Natural killer cell (primary cell): ENCODE results near the genes AKR1B15 and NUP205.

DNA sequence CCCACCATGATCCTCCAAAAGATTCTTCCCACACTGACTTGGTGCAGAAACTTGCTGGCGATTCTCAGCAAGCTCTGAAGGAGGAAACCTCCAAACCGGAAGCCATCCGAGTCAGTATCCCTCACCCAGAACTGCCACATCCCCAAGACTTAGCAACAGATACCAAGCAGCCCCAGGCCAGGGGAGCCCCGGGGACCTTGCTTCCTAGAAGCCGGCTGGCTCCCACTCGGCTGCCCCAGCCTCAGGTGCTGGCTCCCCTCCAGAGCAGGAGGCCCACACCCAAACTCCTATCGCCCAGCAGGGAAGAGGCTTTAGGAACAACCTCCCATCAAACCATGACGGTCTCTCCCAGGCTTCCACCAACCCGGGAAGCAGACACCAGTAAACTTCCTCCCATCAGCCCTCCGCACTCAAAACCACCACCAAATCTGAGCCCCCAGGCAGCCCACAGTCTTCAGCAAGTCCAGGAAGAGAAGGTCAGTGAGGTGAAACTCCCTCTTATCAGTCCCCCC is 82.2 kb downstream of the LRGUK start:
- PRO-cap: no peak

DNA sequence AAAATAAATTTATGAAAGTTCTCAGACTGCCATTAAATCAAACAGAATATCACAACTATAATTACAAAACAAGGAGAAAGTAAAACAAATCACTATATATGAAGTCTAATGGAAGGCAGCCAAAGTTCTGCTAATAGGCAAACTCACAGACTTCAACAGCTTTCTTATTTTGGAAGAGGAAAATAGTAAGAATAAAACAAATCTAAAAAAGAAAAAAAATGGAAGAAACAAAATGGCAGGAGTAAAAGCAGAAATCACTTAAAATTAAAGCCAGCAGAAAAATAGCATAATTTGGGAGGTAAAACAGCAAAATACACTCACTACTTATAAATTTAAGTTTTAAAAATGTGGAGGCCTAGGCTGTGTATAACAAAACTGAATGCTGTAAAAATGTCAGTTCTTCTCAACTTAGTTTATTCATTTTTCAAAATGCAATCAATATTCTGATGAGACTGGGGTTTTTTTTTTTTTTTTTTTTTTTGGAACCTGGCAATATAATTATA is 69.5 kb downstream of the AKR1B1 start:
- PRO-cap: no peak

- PRO-cap: no peak
These were observed 4.7 kb downstream of the AKR1B10 start for GRCh38 chr7:134531748-134532702.

DNA sequence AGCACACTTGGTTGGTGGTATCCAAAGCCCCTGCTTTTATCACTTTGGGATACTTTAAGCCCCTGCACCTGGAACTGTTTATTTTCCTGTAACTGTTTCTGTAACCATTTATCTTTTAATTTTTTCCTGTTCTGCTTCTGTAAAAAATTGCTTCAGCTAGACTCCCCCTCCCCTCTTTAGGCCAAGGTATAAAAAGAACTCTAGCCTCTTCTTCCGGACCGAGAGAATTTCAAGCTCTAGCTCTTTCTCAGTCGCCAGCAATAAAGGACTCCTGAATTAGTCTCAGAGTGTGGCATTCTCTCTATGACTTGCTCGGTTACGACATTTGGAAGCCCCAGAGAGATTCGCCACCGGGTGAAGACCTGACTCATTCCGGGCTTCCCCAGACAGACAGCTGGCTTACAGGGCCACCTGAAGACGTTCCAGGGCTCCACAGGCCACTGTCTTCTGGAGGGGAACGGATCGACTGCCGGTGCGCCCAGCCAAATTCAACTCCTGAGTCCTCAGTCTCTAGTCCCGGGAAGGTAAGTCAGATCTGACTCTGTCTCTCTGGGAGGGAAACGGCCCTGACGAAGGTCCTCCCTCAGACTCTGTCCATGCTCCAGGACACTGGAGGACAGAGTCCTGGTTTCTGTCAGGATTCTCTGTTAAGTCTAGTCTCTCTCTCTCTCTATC is at the start of gene AKR1B15:
Gene AKR1B15, plus strand, starts transcription at position 385 of the 675 bp plus-strand sequence.
- PRO-cap: no peak

DNA sequence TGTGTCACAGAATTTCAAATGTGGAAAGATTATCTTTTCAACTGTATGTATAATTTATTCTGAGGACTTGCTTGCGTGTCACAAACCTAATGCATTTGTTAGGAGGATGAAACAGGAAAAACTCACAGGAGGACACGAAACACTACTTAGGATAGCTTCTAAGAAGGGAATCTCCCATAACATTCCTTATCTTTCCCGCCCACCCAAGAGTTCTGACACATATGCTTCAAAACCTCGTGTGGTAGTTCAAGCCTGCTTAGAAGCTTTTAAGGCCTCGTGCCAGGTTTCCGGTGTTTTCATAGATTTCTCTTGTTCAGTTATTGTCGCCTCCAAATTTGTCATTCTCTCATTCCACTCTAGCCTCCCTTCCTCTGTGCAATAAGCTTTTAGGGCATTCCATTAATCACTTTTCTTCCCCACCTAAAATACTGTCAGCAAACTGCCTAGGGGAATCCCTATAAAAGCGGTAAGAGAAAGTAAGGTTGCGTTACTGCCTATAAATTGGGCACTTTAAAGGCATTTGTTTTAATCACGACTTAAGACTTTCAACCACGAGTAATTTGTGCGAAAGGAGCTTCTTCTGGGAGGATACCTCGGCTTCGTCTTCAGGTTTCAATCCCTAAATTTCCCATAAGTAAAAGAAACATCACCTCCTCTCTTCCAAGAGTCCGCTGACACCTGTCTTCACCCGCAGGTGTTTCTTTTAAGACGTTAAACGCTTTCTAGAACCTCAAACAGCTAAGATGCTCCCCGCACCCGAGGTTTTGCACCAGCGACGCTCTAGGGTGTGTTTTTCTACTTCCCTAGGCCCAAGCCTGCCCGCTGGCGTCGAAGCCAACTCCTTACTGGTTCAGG is 628 bp upstream of the BPGM start:
- PRO-cap: unidirectional peak, plus-strand start at position 349 of the sequence; bidirectional peak, plus-strand start outside the sequence, minus-strand start at position 777 of the sequence

- PRO-cap: no peak
These were observed 45.4 kb downstream of the BPGM start for GRCh38 chr7:134691920-134692506.

DNA sequence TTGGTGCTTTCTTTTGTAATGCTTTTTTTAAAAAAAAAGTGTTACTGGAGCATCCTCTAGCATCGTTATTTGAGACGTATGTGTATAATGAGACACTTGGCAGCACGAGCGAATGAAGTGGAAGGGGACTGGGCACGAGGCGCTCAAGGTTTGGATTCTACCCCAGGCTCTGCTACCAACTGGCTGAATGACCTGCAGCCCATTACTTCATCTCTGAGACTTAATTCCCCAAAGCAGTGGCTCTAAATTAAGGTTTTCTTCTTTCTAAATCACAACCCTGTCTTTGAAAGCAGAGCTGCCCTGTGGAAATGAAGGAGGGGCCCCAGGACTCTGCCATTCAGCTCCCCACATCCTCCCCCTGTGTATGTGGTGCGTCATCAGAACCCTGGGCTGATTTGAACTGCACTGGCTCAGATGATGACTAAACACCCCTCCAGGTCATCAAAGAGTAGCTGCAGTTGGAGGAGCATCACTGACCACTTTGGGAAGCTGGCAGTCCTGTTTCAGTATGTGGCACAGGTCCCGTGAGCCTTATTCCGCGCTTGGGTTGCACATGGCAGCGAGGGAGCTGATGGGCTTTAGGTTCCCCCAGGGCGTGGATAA is 46.6 kb downstream of the BPGM start:
- PRO-cap: no peak

DNA sequence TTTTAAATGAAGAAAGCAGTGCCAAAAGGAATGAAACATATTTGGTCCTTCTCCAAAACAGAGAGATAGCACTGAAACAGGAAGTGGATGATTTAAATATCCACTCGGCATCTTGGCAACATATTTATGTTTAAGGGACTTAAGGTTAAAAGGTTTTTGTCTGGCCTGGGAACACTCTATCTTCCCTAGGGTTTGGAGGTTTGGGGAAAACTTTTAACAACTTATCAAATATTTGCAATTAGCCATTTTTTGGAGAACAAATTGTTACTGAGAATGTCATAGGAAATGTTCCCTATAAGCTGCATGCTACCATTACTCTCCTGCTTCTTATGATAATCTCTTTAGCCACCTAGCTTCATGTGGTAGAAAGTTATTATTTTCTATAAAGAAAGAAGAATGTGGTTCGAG is 32.5 kb downstream of the CALD1 start:
- PRO-cap: no peak

DNA sequence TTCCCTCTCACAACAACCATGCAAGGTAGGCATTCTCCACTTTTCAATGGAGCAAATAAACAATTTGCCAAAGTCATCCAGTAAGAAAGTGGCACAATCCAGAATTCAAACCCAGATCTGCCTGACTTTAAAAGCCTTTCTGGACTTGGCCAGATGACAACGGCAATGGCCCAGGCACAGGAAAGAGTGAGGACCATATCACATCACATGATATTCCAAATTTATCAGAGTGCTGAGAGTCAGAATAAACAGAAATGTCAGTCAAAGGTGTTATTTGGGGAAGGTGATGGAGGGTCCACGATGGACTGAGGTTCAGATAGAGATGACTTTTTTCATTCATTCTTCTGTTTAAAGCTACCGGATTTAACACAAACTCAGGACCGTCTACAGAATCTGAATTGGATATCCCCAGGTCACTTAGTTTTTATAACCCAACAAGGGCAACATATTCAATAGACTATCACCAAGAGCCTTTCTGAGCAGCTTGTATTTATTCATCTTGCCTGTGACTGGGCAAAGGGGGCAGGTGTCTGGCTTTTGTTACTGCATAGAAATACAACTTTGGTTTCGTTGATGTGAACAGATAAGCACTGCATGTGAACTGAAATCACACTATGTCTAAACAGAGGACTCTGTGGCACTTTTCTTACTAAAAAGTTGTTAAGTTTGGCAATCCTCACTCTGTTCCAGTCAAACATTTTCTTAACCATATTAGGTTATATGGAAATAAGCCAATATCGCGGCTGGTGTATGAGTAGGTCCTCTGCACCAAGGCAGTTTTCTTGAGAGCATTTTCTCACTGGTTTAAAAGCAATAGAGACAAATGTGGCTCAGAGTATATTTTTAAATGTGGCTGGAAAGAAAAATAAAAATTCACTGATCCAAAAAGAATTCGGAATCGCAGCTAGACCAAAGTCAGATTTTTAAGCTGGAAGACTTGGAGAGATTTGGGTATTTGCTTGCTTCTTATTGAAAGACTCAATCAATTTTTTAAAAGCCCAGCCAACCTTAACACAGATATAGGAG is 48.3 kb downstream of the CALD1 start:
- PRO-cap: no peak

GRCh38 chr7:134828484-134828939 is 49.1 kb downstream of the CALD1 start:
- PRO-cap: no peak

DNA sequence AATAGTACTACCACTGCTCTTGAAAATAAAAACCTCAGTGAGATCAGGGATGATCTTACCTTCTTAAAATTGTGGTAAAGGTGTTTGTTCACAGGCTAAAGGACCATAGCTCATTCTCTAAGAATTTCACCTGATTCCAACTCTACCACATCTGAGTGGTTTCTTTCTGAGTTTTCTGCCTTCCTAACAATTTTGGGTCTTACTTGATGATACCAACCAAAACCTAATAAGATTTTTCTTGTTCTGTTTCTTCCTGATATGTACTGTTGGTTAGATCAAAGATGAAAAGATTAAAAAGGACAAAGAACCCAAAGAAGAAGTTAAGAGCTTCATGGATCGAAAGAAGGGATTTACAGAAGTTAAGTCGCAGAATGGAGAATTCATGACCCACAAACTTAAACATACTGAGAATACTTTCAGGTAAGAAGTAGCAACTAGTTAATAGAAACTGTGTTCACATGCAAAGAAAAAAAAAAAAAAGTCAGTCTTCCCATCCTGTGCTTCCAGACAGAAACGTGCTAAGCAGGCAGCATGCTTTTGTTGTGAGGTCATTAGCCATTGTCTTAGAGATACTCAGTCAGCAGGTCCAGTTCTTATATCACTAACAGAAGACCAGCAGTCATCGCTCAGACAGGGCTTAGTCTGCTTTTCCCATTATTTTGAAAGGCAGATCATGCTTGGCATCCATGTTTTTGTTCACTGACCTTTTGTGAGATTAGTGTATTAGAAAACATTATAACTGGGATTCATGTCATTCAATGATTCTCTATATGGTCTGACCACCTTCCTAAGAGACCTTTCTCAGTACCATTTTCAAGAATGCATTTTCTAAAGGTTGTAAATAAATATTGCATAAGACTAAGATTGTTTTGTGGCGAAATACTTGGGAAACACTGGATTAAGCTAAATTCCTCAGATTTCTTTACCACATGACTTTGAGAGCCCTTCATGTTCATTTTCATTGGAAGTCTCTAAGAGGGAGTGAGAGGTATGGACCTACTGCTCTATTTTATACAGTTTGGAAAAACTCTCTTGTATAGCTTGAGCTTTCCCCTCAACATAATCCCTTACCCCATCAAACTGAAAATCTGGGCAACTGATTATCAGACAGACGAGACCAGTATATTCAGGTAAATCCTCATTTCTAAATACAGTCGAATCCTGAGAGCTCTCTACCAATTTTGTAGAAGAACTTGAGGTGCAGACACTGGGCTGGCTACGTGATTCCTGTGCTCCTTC is 45.1 kb upstream of the AGBL3 start:
- PRO-cap: no peak

DNA sequence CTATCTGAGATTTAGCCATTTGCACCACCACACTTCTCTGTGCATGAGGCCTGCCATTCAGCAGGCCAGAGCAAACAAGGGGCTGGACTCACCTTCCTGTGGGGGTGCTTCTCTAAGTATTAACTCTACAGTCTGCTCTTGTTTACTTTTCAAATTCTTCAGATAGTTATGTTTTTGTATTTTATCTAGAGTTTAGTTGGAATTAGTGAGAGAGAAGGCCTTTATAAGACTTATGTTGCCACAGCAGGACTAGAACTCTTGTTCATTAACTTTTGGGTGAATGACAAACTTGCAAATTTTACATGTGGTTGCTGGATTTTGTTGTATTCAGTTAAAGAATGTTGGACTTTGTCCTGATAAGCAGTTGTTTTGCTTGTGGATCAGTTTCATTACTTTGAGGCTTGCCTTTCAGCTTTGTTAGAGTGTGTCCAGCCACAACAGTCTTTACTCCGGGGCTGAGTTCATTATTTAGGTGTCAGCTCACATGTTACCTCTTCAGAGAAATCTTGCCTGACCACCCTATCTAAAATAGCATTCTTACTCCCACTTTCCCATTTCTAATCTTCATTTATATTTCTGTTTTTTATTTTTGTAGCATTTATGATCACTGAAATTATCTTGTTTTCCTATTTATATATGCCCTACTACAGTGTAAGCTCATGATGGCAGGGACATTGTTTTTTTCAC is 5.7 kb downstream of the AGBL3 start:
- PRO-cap: no peak

DNA sequence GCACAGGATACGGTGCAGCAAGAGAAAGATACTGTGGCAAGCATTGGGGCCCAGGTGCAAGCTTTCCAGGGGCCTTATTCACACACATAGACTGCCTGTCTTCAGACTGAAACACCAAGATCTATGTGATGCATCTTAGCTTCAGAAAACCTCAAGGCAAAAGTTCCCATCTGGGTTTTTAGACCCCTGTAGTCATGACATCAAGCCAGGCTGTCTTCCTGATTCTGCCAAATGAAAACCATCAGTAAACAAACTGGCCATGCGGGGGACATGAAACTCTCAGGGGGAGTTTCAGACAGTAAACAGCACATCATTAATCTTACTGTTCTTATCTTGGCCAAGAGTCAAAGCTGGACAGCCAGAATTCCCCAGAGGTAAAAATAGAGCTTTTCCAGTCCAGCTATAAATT is 9.8 kb downstream of the AGBL3 start:
- PRO-cap: no peak

DNA sequence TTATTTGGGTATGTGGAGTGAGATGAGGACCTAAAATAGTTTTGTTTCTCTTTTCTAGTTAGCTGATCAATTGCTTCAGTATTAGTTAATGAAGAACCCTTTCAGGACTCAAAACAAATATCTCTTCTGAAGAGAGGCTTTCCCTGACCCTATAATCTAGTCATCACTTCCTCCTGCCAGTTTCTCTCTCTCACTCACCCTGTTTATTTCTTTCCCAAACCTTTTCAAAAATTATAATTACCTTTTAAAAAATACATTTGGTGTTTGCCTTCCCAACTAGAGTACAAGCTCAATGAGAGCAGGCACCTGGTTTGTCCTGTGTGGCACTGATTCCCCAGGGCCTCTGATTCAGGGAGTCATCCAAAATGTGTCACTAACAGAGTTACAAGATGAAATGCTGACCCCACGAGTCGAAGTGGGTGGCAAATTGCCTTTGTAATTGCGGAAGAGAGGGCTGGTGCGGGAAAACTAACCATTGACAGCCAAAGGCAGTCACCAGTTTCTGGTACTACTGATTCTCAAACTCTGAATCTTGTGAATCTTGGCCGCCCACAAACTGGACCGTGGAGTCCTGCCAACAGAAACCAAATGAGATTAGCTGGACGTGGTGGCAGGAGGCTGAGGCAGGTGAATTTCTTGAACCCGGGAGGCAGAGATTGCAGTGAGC is 2.4 kb downstream of the TMEM140 start:
- PRO-cap: no peak

DNA sequence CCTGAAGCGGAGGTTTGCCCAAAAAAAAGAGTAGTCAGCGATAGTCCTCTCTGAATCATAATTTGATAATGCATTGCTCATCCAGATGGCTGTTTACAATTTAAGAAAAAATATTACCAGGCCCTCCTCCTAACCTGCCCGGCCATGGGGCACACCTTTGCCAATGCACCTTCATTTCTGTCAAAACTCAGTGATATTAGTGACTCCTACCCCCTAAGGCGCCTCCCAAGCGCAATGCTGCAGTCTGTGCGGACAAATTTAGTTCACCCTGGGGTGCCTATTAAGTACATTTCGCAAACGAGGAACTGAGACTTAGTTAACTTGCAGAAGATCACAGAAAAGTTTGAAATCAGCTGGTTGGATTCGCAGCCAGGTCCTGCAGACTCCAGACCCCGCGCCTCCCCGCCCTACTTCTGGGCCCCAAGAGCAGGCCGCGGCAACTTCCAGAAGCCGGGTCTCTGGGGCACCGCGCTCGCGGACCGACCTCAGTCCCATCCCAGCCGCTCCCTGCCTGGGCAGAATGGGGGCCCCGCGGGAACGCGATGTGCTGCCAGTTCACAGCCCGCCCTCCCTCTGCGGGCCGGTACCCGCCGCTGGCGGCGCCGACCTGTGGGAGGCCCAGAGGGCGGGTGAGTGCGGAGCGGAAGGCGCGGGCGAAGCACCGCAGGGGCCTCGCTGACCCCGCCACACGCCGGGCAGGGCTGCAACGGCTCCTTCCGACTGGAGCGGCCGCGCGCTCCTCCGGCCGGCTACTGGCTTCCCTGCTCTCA is 530 bp downstream of the CYREN start:
- PRO-cap: unidirectional peak, plus-strand start at position 446 of the sequence; bidirectional peak, plus-strand start at position 621 of the sequence, minus-strand start at position 522 of the sequence

- PRO-cap: bidirectional peak, plus-strand start at chr7:135211819, minus-strand start at chr7:135211505
These were observed 408 bp upstream of the WDR91 start for GRCh38 chr7:135211670-135212198.

- PRO-cap: no peak
These were observed 20.4 kb downstream of the STRA8 start for GRCh38 chr7:135253868-135254547.

DNA sequence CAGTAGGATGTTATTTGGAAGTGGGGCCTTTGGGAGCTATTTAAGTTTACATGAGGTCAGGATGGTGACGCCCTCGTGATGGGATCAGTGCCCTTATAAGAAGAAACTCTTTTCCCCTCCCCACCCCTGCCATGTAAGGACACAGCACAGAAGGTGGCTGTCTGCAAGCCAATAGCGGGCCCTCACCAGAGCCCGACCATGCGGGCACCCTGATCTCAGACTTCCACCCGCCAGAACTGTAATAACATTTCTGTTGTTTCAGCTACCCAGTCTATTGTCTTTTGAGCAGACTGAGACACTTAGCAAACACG is 58.0 kb downstream of the STRA8 start:
- PRO-cap: no peak

- PRO-cap: no peak
These were observed 13.1 kb downstream of the CNOT4 start for GRCh38 chr7:135496718-135497233.

GRCh38 chr7:135557337-135558086 is at the start of gene NUP205:
TSS of gene NUP205 (plus strand) at chr7:135557917.
- PRO-cap: unidirectional peak, plus-strand start at chr7:135557931